ENCODE results near the genes IRAK3 and CAND1.

GRCh38 chr12:65892791-65893656, 68.7 kb downstream of the HMGA2 start:
- PRO-cap, 10 experiments = no peak in any of the 10 experiments

DNA sequence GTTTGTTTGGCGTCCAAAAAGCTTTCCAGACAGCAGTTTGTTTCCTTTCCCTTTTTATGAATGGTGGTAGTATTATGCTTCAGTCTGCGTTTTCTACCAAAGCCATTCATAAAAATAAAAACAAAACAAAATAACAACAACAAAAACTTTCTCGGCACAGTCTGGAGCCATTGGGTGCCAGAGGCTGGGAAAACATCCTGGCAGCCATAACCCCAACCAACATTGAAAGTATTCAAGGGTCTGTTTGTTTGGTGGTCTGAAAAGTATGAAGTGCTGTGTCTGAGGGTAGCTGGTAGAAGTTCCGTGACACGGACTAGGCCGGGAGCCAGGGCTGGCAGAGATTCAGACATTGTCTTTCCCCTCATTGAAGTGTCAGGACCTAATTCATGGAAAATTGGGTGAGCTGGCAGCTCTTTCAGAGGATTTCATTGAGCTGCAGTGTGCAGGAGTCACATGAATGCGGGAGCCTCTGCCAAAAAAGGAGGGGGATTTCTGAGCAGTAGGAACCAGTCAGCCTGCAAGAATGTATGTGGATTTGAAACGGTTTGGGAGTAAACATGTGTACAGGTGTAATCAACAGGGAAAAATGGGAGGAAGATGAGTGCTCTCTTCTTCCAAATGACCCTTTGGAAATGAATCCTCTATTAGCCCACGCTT, 124.3 kb downstream of the HMGA2 start:
- PRO-cap, 10 experiments = no peak in any of the 10 experiments

DNA sequence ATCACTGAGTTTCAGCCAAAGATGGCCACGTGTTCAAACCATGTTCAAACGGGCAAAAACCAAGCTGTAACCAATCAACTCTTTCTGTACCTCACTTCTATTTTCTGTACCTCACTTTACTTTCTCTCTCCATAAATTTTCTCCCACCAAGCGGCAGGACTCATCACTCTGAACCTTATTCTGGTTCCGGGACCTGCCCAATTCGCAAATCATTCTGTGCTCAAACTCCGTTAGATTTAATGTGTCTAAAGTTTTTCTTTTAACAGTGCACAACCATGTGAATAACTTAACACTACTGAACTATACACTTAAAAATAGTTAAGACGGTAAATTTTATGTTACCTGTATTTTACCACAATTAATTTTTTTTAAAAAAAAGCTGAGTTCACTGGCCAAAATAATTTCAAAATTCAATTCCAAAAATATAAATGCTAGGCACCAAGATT, 1.2 kb downstream of the TMBIM4 start:
- PRO-cap, 10 experiments = no peak in any of the 10 experiments

DNA sequence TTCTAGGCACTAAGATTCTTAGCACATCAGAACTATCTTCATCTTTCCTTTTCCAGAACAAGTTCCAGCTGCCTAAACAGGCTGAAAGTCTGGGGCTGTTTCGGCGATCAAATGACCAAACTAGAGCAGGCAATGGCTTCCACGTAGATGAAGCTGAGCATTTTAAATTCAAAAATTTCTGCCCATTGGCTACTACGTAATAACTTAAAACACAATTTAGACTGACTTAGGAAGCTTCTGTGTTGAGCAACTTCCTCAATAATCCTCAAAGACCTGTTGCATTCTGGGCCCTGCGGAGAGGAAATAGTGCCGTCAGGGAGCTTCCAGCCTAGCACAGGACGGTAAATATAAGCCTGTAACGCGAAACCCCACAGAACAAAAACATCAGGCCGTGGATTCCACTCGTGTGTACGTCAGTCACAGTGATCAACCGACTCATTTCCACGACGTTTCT, 705 bp downstream of the TMBIM4 start:
- PRO-cap, 10 experiments = peak in 10 of 10 experiments; most common plus-strand start position 306 of the sequence (in 8); most common minus-strand start position 149 of the sequence (in 4)

GRCh38 chr12:66187676-66188422, 1.2 kb upstream of the IRAK3 start:
- PRO-cap, 10 experiments = peak in 1 of 10 experiments; most common minus-strand start chr12:66187983 (in 1)

DNA sequence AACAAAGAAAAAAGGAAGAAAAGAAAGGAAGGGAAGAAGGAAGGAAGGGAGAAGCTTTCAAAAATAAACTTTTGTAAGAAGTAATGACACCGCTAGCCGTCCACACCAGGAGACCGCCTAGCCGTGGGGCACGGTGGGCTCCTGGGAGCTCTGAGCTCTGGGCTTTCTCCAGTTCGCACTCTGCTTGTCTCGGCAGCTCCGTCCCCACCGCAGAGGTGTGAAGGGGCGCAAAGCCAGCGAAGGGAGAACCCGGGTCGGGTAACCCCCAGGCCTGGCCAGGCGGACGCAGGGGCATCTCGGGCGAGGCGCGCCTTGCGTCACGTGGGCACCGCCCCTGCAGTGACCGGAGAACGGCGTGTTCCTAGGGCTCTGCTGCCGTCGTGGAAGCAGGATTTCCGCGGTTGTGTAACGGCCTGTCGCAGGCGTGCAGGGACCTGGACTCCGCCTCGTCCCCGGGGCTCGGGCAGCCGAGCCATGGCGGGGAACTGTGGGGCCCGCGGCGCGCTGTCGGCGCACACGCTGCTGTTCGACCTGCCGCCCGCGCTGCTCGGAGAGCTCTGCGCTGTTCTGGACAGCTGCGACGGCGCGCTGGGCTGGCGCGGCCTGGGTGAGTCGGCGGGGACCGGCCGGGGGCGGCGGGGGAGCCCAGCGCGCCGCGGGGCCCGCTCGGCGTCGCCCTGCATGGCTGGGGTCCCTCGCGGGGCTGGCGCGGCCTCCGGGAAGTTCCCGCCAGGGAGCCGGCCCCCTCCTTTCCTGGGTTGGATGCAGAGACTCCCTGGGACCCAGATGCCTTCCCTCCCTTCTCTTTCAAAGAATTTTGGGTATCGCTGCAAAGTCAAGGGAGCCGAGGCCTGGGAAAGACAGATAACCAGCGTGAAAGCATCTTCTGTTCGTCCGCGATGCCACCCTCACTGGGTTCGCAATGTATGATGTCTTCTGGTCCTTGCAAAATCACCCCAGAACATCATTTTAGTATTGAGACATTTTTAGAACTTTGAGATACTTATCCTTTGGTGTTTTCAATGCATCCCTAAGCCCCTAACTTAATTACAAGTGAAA, at the start of gene IRAK3:
Gene IRAK3 (plus strand): TSS at position 389 of the 1,059 bp plus-strand sequence.
- PRO-cap, 10 experiments = peak in 10 of 10 experiments; most common plus-strand start position 389 of the sequence (in 7); most common minus-strand start position 219 of the sequence (in 3)

- PRO-cap, 10 experiments = no peak in any of the 10 experiments
These were observed 11.6 kb downstream of the IRAK3 start for GRCh38 chr12:66200501-66201109.

GRCh38 chr12:67023523-67024470, 245.4 kb upstream of the CAND1 start:
- PRO-cap, 10 experiments = no peak in any of the 10 experiments

DNA sequence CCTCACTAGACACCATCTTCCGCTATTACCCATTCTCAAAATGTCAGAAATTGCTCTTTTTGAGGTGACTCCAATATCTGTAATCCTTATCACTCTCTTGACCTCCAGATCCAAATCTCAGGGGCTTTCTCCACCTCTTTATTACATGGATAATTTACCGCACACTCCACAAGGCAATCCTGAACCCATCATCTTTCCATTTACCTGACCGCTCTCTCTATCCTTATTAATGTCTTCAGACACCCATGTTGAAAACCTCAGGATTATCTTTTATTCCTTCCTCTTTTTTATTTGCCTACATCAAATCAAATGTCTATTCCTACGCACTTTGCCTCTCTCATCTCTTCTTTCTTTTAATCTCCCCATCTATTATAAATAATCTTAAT, 237.7 kb upstream of the CAND1 start:
- PRO-cap, 10 experiments = no peak in any of the 10 experiments

GRCh38 chr12:67269302-67269715, at the start of gene CAND1:
TSS of gene CAND1 (plus strand) at chr12:67269358.
- PRO-cap, 10 experiments = peak in 10 of 10 experiments; most common plus-strand start chr12:67269368 (in 10); most common minus-strand start chr12:67269548 (in 3)

DNA sequence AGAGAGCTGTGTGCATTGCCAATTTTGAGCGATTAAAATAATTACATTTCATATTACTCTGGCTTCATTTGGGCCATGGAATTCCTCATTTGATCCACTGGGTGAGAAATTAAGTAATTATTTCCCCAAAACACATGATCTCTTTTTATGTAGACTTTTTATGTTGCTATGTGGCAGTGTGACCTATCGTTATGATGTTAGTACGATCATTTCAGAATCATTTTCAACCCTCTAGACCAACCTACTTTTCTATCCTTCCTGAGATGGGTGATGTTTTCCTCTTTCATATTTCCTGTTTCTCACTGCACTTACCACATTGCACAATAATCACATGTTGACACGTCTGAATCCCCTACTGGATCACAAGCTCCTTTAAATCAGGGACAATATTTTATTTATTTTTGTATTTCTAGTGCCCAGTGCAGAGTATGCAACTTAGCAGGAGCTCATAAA, 69.7 kb upstream of the DYRK2 start:
- PRO-cap, 10 experiments = no peak in any of the 10 experiments

DNA sequence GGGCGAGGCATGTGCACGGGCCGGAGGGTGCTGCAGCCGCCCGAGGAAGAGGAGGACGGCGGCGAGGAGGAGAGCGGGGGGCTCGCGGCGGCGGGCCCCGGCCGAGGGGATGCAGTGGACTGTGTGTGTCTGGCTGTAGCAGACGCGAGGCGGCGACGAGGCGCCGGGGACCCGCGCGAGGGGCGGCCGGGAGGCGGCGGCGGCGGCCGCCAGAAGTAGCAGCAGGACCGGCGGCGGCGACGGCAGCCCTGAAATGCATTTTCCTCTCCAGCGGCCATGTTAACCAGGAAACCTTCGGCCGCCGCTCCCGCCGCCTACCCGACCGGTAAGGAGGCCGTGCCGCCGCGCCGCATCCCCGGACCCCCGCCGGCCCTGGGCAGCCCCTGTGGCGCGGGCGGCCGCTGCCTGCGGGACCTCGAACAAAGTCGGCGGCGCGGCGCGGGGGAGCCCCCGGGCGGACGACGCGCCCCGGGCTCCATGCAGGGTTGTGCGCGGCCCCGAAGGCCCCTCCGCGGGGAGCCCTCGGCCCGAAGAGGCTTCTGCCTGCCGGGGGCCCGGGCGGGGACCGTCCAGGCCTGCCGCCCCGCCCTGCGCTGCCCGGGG, 414 bp downstream of the DYRK2 start:
- PRO-cap, 10 experiments = peak in 8 of 10 experiments; most common plus-strand start position 138 of the sequence (in 5); most common minus-strand start position 255 of the sequence (in 7)

DNA sequence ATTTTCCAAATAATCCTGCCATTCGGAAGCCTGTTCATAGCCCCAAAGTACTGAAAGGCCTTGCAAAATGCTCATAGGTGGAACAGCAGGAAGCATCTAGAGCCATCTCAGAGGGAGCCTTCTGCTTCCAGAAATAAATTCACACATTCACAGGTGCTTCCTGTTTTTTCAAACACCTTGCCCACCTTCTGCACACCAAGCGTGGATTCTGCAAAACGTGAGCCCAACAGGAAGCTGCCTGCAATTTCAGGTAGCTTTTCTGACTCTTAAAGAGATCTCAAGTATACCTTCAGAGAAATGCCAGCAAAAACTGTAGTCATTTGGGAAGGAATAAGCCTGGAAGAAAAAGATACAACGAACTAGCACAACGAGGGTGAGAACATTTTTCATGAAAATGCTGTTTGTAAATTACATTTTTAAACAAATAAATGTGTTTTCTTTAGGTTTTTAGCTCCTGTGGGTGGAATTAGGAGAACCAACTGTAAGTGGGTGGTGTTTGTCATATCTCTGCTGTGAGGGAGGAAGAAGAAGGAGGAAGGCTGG, 170.3 kb downstream of the IFNG start:
- PRO-cap, 10 experiments = no peak in any of the 10 experiments

DNA sequence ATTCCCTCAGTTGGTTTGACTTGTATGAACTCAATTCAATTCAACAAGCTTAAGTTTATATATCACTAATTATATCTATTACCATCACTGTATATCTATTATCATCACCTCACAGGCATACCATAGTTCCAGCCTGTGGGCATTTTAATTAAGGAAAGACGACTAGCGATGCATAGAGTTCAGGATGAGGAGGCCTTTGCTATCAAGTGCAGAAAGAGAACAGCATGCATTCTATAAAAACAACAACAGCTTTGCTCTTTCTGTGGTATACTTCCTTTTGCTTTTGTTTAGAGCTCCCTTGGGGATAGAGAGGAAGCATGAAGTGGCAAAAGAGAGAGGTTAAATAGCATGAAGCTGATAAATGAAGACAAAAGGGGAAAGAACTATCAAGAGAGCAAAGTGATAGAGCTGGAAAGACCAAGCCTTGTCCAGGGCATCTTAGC, 146.9 kb downstream of the IFNG start:
- PRO-cap, 10 experiments = no peak in any of the 10 experiments

GRCh38 chr12:68367803-68368089, 35.6 kb upstream of the MDM1 start:
- PRO-cap, 10 experiments = no peak in any of the 10 experiments

- PRO-cap, 10 experiments = no peak in any of the 10 experiments
These were observed 110.0 kb upstream of the MDM1 start for GRCh38 chr12:68441919-68442767.

DNA sequence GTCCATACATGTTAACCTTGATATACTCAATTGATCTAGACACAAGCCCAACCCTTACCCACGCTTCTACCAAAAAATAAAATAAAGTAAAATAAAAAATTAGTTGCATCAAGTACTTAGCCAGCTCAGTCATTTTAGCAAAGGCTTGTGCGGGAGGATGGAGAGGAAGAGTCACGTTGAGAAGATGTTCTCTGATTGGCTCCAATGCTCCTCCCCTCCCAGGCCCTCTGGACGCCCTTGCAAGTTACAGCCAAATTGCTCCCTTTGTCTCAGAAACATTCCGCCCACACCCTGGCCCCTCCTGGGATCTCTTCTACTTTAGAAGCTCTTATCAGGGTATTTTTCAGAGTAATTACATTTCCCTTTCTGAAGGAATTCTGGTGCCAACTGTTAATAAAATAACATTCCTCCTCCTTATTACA, 72.0 kb upstream of the RAP1B start:
- PRO-cap, 10 experiments = no peak in any of the 10 experiments

DNA sequence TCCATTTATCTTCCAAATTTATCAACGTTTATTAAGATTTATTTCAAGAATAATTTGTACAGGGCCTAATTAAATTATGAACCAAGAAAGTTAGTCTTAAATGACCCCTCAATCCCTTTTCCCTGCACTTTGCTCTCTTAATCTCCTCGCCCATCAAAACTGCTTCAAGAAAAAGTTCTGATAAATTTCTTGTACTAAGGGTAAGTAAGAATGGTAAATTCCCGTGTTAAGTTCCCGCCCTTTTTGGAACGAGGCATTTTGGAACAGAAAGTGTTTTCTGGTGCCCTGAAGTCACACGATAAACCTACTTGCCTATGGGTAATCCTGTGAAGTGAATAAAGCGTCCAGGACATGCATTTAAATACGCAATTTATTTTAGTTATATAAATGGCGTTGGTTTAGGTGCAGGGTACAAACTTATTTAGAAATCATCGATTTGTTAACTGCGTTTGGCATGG, 820 bp upstream of the RAP1B start:
- PRO-cap, 10 experiments = no peak in any of the 10 experiments

GRCh38 chr12:68626352-68627391, 16.0 kb downstream of the RAP1B start:
- PRO-cap, 10 experiments = no peak in any of the 10 experiments

DNA sequence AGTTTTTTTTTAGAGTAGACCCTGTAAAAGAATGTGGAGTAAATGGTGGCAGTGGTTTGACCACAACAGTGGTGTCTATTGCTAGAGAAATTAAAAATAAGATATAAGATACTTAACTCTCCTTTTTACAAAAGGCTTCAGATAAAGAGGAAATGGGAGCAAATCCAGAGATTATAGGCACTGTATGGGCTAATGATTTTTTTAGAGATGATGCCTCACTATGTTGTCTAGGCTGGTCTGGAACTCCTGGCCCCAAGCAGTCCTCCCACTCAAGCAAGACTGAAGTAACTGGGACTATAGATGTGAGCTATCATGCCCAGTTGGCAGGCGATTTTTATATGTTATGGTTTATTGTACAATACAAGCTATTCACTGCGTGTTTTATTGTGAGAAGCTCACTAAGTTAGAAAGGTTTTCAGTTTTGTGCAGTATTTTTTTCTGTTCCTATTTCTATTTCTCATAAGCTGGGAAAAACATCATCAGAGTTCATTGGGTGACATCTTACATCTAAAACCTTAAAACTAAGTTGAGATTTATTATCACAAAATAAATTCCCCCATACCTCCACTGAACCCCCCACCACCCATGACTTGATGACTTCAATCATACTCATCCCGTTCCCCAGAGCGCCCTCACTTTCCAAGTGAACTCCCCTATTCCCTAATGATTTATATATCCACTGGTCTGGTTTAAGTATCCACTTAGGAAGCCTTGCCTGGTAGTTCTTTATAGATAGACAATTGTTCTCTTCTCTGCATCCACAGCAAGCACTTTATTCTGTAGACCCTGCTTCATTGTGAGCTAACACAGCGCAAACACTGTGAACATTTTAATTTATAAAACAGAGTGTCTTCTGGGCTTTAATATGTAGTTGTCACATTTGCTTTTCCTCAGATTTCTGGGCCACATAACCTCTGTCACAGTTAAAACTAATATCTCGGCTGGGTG, 22.2 kb downstream of the RAP1B start:
- PRO-cap, 10 experiments = no peak in any of the 10 experiments